Skeletal muscle tissue (tissue), 7 donors: ENCODE measurements around a stretch of chr7.

GRCh38 chr7:87128858-87129525, 23.3 kb upstream of the DMTF1 start:
- PRO-cap, 3 experiments, result no peak in any of the 3 experiments
- RAMPAGE, long total RNA, result no peak
- RRBS, 2 experiments, result no CpG with 5 or more reads among the region's 6 CpGs

DNA sequence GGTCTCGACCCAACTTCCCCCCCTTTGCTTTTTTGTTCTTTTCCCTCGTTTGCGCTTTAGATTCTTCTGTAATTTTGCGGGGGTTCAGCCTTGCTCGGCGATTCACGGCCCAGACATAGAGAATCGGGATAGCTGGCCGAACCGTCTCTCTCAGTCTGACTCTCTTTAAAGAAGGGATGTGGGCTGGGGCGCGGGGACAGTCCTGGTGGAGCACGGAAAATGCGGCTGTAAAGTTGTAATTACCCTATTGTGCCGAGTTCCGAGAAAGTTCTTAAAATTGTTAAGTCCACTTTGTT, 768 bp downstream of the DMTF1 start:
- PRO-cap, 3 experiments, result peak in 1 of 3 experiments; most common plus-strand start position 168 of the sequence (in 1); most common minus-strand start position 157 of the sequence (in 1)
- RAMPAGE, long total RNA, result no peak
- RRBS, 2 experiments, result no CpG with 5 or more reads among the region's 16 CpGs

DNA sequence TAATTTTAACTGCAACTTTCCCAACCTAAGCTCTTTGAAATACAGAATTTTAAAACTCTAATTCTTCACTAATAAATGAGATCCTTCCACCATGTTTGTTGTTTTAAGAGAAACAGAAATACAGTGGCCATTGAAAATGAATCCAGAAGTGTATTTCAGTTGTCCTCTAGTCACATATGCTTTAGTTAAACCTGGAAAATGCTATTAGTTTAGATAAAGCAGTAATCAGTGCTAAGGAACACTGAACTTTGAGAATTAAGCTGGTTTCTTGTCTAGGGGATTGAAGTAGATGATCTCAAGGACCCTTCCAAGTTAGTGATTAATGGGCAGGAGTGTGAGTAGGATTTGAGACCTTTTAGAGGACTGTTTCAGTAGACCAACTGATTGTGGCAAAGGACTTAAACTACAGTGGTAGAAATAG, 23.9 kb downstream of the DMTF1 start:
- PRO-cap, 3 experiments, result no peak in any of the 3 experiments
- RAMPAGE, long total RNA, result no peak

DNA sequence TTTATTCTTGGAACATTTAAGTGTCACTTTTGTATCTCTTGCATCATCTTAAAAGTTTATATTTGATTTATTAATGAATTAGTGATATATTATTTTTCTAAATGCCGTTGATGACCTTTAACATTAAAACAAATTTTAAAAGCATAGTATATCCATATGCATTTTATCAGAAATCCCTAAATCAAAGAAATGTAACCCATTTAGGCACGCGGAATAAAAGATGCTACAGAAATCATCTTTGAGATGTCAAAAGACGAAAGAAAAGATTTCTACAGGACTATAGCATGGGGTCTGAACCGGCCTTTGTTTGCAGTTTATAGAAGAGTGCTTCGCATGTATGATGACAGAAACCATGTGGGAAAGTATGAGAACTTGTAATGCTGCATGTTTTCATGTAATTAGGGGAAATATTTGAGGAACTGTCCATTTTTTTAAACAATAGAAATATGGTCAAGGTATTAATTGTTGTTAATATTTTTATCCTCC, 27.1 kb downstream of the DMTF1 start:
- PRO-cap, 3 experiments, result no peak in any of the 3 experiments
- RAMPAGE, long total RNA, result no peak
- RRBS, 2 experiments, result no CpG with 5 or more reads among the region's 6 CpGs

- PRO-cap, 3 experiments, result no peak in any of the 3 experiments
- RAMPAGE, long total RNA, result no peak
- RRBS, 2 experiments, result no CpG with 5 or more reads among the region's 9 CpGs
Observed at GRCh38 chr7:87464838-87465201, 10.7 kb downstream of the ABCB4 start.

- PRO-cap, 3 experiments, result no peak in any of the 3 experiments
- RAMPAGE, long total RNA, result no peak
- RRBS, 2 experiments, result 2 to 3% methylated on average over 8 of the region's 33 CpGs
Observed at GRCh38 chr7:87627496-87628030, 635 bp upstream of the RUNDC3B start.

GRCh38 chr7:88200713-88201435, 19.0 kb downstream of the SRI start:
- PRO-cap, 3 experiments, result no peak in any of the 3 experiments
- RAMPAGE, long total RNA, result no peak
- RRBS, 2 experiments, result no CpG with 5 or more reads among the region's 5 CpGs

DNA sequence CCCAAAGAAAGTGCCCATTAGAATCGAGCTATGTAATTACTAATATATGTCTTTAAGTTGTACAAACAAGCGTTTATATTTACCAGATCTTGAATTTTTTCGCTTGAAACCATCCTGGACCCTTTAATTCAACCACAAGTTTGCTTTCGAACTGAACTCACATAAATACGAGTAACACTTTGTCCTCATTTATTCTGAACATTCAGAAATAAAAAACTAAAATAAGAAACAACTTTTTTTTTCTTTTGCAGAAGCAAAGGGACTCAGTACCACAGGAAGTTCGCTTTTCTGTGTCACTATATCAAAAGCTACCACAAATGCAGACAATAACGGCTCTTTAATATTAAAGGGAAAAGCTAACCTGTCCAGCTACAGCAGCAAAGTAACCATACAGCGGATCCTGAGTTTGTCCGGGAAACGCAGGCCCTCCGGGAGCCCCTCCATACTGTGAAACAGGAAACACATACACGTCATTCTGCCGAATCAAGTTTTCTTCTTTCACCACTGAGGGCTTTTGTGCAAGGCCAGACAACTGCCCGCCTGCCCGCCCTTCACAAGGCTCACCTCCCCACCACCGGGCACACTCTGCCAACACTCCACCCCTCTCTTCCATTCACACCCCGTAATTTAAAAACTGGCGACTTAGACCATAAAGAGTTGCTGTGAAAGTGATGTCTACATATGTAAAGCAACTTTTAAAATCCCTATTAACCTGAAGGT, 1.2 kb downstream of the SRI start:
- PRO-cap, 3 experiments, result peak in 1 of 3 experiments; most common plus-strand start position 527 of the sequence (in 1)
- RAMPAGE, long total RNA, result no peak
- RRBS, 2 experiments, result no CpG with 5 or more reads among the region's 18 CpGs

GRCh38 chr7:88291729-88292381, 14.8 kb downstream of the STEAP4 start:
- PRO-cap, 3 experiments, result no peak in any of the 3 experiments
- RAMPAGE, long total RNA, result no peak
- RRBS, 2 experiments, result no CpG with 5 or more reads among the region's 7 CpGs

DNA sequence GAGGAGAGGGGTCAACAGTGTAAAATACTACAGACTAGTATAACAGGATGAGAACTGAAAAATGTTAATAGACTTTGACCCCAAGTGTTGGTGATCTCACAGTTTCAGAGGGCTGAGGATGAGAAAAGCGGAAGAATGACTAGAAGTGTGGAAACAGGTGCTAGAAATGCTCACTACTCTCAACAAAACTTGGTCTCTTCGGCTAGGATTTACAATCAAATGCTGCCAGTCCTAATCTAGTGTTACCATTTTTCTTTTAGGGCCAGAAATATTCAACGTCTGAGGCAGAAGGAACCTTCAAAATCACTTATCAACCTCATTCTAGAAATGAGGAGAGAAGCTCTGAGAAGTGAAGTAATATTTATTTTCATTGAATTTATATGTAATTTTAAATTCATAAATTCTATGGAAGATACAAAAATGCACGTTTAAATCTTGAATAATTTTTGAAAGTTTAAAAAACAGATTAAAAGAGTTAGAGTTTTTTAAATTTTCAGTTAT, 2.0 kb upstream of the CFAP69 start:
- PRO-cap, 3 experiments, result no peak in any of the 3 experiments
- RAMPAGE, long total RNA, result no peak
- RRBS, 2 experiments, result no CpG with 5 or more reads among the region's 4 CpGs

GRCh38 chr7:90245558-90245986, 598 bp downstream of the CFAP69 start:
- PRO-cap, 3 experiments, result no peak in any of the 3 experiments
- RAMPAGE, long total RNA, result no peak
- RRBS, 2 experiments, result no CpG with 5 or more reads among the region's 15 CpGs

DNA sequence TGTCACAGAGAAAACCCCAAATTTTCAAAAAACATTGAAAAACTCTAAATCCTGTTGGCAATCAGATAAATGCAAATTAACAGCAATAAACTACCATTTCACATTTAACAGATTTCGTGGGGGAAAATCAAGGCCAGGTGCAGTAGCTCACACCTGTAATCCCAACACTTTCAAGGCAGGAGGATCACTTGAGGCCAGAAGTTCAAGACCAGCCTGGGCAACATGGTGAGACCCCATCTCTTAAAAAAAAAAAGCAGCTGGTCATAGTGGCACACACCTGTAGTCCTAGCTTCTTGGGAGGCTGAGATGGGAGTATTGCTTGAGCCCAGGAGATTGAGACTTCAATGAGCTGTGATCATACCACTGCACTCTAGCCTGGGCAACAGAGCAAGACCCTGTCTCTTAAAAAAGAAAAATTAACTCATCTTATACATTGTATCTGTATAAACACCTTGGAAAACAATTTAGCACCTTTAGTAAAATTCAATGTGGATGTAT, 37.0 kb downstream of the CFAP69 start:
- PRO-cap, 3 experiments, result no peak in any of the 3 experiments
- RAMPAGE, long total RNA, result no peak
- RRBS, 2 experiments, result no CpG with 5 or more reads among the region's 1 CpG

DNA sequence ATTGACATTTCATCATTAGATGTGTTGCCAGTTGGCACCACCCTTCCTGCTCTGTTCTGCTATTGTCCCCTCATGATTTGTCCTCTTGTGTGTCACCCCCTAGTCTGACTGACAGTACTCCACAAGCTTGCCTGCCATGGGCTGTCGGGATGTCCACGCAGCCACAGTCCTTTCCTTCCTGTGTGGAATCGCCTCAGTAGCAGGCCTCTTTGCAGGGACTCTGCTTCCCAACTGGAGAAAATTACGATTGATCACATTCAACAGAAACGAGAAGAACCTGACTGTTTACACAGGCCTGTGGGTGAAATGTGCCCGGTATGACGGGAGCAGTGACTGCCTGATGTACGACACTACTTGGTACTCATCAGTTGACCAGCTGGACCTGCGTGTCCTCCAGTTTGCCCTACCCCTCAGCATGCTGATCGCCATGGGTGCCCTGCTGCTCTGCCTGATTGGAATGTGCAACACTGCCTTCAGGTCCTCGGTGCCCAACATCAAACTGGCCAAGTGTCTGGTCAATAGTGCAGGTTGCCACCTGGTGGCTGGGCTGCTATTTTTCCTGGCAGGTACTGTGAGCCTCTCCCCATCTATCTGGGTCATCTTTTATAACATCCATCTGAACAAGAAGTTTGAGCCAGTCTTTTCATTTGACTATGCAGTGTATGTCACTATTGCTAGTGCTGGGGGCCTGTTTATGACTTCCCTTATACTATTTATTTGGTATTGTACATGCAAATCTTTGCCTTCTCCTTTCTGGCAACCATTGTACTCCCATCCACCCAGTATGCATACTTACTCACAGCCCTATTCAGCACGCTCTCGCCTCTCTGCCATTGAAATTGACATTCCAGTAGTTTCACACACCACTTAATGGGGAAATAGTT, 9.5 kb downstream of the CLDN12 start:
- PRO-cap, 3 experiments, result no peak in any of the 3 experiments
- RAMPAGE, long total RNA, result no peak
- RRBS, 2 experiments, result no CpG with 5 or more reads among the region's 13 CpGs

GRCh38 chr7:91300005-91300716, 35.9 kb downstream of the FZD1 start:
- PRO-cap, 3 experiments, result no peak in any of the 3 experiments
- RAMPAGE, long total RNA, result no peak
- RRBS, 2 experiments, result no CpG with 5 or more reads among the region's 5 CpGs

DNA sequence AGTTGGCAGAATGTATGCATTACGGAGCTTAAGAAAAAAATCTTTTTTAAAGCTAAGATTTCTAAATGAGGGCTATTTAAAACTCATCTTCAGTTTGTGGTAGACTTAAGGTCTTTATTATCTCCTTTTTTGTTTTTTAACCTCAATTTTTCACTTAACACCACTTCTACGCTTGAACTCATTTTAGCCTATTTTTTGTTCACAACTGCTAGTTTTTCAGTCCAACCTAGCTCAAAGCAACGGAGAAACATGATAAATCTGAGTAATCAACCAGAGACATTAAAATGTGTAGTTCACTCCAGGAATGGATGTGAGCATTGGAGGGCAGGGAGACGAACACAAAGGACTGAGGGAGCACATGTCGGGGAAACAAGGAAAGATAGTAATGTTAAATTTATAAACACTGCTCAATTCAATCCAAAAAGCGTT, 1.2 kb upstream of the AKAP9 start:
- PRO-cap, 3 experiments, result no peak in any of the 3 experiments
- RAMPAGE, long total RNA, result no peak
- RRBS, 2 experiments, result no CpG with 5 or more reads among the region's 6 CpGs

GRCh38 chr7:92027230-92027706, 86.6 kb downstream of the AKAP9 start:
- PRO-cap, 3 experiments, result no peak in any of the 3 experiments
- RAMPAGE, long total RNA, result no peak
- RRBS, 2 experiments, result no CpG with 5 or more reads among the region's 36 CpGs

- PRO-cap, 3 experiments, result no peak in any of the 3 experiments
- RAMPAGE, long total RNA, result no peak
- RRBS, 2 experiments, result no CpG with 5 or more reads among the region's 15 CpGs
Observed at GRCh38 chr7:92348374-92349551, 98.5 kb upstream of the GATAD1 start.

- PRO-cap, 3 experiments, result no peak in any of the 3 experiments
- RAMPAGE, long total RNA, result no peak
- RRBS, 2 experiments, result no CpG with 5 or more reads among the region's 10 CpGs
Observed at GRCh38 chr7:92380850-92381689, 66.2 kb upstream of the GATAD1 start.

GRCh38 chr7:92425374-92425900, 21.8 kb upstream of the GATAD1 start:
- PRO-cap, 3 experiments, result no peak in any of the 3 experiments
- RAMPAGE, long total RNA, result no peak
- RRBS, 2 experiments, result 43 to 70% methylated on average over 3 of the region's 16 CpGs

GRCh38 chr7:92448663-92449376, 1.5 kb downstream of the GATAD1 start:
- PRO-cap, 3 experiments, result no peak in any of the 3 experiments
- RAMPAGE, long total RNA, result no peak
- RRBS, 2 experiments, result no CpG with 5 or more reads among the region's 3 CpGs